GM19239 (cell line): ENCODE data around the genes FNDC8, SLC35G3 and CCL3L3.

GRCh38 chr17:34579750-34580510, 548 bp downstream of the TMEM132E start:
- RRBS: 3% methylated on average over 28 of the region's 76 CpGs

GRCh38 chr17:34851973-34852606, 109.2 kb downstream of the CCT6B start:
- RRBS: no CpG with 5 or more reads among the region's 10 CpGs

- RRBS: no CpG with 5 or more reads among the region's 9 CpGs
Measured at GRCh38 chr17:35005242-35006304, 25.3 kb downstream of the LIG3 start.

GRCh38 chr17:35086907-35087518, 23.5 kb upstream of the RFFL start:
- RRBS: no CpG with 5 or more reads among the region's 9 CpGs

DNA sequence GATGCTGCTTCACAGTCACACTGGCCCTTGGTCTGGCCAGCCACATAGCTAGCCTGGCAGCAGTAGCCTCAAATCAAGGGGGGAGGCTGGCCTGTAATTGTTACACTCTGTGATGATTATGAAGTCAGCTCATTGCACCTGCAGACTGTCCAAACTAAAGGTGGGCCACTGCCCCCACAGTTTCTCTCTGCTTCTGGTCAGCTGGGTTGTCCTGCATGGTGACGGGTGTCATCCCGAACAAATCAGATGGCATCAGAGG, at the start of gene FNDC8:
TSS of gene FNDC8 (plus strand) at position 168 of the 259 bp plus-strand sequence.
- RRBS: no CpG with 5 or more reads among the region's 2 CpGs

DNA sequence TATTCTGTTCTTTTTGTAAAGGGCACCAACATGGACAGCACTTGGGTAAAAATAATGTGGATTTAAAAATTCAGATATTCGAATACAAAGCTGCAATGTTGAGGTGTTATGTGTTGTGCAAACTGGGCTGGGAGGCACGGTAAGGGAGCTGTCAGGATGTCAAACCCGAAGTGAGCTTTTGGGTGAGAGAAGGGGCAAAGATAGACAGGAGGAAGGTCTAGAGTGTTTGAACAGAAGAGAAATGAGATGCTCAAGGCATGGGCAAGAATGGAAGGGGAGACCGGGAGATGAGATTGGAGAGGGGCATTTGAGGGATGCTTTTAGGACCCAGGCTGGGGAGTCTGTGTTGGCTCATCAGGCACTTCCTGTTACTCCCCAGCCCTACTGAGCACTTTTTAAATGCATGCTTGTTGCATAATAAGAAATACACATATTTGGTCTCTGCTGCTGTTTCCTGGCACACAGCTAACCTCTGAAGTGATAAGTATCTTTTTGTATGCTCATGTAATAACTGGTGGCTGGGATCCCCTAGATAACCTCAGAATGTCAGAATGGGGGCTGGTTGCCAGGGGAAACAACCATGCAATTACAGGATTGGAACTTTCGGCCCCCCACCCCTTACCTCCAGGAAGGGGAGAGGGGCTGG, 13.7 kb downstream of the UNC45B start:
- RRBS: no CpG with 5 or more reads among the region's 5 CpGs

- RRBS: no CpG with 5 or more reads among the region's 2 CpGs
Measured at GRCh38 chr17:35194258-35194560, at the start of gene SLC35G3. Gene SLC35G3 (minus strand): TSS chr17:35194393.

DNA sequence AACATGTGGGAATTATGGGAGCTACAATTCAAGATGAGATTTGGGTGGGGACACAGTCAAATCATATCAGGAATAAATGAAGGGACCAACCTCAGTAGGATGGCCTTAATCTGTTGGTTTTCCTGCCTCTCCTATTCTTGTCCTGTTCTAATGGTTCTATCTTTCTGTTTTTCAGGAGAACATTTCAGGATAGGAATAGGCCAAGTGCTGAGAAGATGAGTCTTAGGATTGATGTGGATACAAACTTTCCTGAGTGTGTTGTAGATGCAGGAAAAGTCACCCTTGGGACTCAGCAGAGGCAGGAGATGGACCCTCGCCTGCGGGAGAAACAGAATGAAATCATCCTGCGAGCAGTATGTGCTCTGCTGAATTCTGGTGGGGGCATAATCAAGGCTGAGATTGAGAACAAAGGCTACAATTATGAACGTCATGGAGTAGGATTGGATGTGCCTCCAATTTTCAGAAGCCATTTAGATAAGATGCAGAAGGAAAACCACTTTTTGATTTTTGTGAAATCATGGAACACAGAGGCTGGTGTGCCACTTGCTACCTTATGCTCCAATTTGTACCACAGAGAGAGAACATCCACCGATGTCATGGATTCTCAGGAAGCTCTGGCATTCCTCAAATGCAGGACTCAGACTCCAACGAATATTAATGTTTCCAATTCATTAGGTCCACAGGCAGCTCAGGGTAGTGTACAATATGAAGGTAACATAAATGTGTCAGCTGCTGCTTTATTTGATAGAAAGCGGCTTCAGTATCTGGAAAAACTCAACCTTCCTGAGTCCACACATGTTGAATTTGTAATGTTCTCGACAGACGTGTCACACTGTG, 15.8 kb downstream of the SLFN5 start:
- RRBS: no CpG with 5 or more reads among the region's 9 CpGs

GRCh38 chr17:35376232-35376648, 2.8 kb upstream of the SLFN11 start:
- RRBS: no CpG with 5 or more reads among the region's 1 CpG

- RRBS: 5% methylated on average over 5 of the region's 23 CpGs
Measured at GRCh38 chr17:35432790-35433386, 588 bp upstream of the SLFN12 start.

DNA sequence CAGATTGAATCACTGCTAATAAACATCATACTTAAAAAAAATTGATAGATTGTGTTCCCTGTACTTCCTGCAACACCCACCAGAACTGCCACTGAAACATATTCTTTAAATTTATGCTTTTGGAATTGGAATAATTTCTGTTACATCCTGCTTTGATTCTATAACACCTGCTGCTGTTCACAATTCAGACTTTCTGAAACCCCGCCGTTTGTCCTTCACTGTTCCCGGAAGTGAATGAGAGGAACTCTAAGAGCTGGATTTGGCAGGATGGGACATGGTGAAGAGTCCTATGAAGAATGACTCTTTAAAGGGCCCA, 8.9 kb downstream of the AP2B1 start:
- RRBS: no CpG with 5 or more reads among the region's 3 CpGs

GRCh38 chr17:35725993-35726677, 5.3 kb upstream of the RASL10B start:
- RRBS: no CpG with 5 or more reads among the region's 3 CpGs

DNA sequence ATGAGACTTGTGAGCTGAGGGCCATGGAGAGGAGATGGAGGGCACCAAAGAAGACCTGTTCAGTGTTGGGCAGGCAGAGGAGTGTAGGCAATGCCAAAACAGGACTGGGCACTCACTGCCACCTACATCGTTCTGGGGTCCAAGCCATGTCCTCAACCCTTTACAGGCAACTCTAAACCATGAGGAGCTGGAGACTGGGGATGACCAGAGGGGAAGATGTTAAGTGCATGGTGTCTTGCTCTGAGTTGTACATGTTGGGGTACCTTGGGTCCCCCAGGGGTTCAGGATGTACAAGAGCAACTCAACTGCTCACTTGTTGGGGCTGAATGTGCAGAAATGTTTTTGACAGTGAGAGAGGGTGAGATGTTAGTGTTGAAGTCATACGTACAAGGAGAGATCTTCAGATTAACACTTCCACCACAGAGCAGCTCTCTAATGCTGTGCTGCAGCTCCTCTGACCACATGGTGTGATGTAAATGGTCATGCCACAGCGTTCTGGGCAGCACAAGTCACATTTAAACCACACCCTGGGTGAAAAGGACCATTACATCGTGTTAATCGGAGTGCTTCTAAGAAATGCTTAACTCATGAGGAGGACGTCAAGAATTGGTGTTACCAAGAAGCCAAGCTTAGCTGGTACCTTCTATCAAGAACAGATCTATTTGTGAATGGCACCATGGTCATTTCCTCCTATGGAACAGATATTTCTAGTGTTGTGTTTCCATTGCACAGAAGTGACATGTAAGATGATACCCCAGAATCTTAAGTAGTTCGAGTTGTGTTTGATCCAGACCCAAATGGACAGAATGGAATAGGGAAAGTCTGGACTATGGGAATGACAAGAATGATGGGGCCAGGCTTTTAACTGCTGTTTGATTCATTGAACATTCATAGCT, 2.5 kb downstream of the CCL18 start:
- RRBS: no CpG with 5 or more reads among the region's 7 CpGs

DNA sequence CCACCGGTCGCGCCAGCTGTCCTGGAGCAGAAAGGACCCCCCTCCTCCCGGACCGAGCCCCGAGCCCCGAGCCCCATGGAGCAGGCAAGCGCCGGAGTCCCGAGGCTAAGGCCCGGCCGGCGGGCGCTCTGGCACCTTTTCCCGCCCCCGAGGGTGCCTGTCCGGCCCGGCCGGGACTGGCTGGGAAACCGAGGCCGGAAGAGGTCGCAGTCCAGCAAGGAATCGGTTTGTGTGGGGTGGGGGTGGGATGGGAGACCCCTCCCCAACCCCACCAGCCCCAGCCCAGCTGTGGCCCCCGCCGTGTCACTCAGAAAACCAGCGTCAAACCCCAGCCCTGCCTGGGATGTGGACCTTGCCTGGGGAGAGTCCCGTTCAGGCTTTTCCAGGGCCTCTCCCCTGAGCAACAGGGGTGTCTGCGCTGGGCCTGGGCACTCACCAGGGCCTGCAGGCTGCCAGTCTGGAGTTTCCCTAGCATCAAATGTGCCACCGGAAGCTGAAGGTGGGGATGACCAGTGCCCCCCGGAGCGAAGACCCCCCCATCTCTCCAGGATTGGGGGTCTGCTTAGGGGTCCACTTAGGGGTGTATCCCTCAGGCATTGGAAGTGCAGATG, 7.1 kb upstream of the TBC1D3B start:
- RRBS: no CpG with 5 or more reads among the region's 31 CpGs

GRCh38 chr17:36196696-36197165, at the start of gene CCL3L3:
Gene CCL3L3 (minus strand): TSS chr17:36196758.
- RRBS: no CpG with 5 or more reads among the region's 5 CpGs

- RRBS: no CpG with 5 or more reads among the region's 1 CpG
Measured at GRCh38 chr17:36690583-36690799, 89.1 kb downstream of the MRM1 start.

GRCh38 chr17:37358122-37358429, 17.7 kb upstream of the C17orf78 start:
- RRBS: no CpG with 5 or more reads among the region's 7 CpGs

DNA sequence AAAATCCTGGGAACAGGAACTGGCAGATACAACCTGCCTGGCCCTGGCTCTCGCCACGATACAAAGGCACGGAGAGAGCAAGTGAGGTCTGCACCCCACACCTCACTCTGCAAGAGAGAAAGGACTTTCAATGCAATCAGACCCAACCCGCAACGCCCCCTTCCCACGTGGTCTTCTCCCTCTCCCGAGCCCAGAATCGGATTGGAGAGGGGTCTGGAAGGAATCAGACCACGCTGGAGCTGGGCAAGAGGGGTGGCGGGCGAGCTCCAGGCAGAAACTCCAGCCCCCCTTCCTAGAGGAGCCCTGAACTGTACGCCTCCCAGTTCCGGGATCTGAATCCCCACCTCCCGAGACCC, 17.4 kb upstream of the C17orf78 start:
- RRBS: no CpG with 5 or more reads among the region's 14 CpGs

DNA sequence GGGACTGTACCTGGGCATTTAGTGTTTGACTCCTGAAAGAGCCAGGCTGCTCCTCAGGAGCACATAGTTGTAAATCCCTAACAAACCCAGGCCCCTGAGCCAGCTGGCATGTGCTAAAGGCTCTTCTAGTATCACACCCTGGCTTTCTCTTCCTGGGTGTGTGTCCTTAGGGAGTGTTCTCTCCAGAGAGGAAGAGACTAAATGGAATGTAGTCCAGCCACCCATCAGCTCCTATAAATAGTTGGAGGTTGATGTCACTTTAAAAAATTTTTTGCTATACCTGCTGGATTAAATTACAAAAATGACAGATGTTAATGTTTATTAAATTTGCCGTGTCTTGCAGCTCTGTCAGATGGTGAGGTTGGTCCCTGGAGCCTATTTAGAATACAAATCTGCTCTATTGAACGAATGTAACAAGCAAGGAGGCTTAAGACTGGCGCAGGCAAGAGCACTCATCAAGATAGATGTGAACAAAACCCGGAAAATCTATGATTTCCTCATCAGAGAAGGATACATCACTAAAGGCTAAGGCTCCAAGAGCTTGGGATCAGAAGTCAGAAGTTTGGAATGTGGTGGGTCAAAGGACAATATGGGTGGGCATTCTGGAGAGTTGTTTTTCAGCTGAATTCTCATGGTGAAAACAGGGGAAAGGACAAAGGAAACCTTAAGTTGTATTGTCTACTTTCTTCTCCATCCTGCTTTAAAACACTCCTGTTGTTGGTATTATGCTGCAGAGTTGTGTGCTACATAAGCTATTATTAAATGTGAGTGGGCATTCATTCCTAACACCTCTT, 13.0 kb upstream of the DUSP14 start:
- RRBS: no CpG with 5 or more reads among the region's 4 CpGs